Prostate gland (tissue), 2 donors: ENCODE measurements around a stretch of chr9.

DNA sequence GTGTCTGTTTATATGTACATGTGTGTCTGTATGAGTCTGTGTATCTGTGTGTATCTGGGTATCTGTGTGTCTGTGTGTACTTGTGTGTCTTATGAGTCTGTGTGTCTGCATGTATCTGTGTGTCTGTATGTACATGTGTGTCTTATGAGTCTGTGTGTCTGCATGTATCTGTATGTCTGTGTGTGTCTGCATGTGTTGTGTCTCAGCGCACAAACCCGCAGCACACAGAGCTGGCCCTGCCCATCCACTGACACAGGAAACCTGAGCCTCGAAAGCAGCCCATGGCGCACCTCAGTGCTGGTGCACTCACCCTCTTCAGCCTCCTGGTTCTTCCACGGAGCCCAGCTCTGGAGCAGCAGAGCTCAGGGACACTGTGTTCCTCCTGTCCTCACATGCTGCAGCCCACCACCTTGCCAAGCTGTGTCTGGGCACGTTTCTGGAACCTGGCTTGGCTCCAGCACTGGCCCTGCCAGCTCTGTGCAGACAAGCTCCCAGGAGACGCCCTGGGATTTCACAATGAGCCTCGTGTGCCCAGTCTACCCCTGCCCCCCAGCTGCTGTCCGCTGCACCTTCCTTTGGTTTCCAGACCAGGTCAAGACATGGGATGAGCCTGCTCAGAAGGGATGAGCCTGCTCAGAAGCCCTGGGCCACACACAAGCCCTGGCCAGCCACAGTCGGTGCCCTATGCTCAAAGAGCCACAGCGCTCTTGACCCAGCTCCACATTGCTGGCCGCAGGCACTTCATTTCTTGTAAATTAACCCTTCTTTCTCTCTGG is 119.5 kb downstream of the SYK start:
- PRO-cap = bidirectional peak, plus-strand start at position 585 of the sequence, minus-strand start at position 325 of the sequence
- RAMPAGE, long total RNA, 2 experiments = start-site peak on the minus strand in 1 of 2 experiments, centred at position 388 of the sequence, 9 reads per replicate

DNA sequence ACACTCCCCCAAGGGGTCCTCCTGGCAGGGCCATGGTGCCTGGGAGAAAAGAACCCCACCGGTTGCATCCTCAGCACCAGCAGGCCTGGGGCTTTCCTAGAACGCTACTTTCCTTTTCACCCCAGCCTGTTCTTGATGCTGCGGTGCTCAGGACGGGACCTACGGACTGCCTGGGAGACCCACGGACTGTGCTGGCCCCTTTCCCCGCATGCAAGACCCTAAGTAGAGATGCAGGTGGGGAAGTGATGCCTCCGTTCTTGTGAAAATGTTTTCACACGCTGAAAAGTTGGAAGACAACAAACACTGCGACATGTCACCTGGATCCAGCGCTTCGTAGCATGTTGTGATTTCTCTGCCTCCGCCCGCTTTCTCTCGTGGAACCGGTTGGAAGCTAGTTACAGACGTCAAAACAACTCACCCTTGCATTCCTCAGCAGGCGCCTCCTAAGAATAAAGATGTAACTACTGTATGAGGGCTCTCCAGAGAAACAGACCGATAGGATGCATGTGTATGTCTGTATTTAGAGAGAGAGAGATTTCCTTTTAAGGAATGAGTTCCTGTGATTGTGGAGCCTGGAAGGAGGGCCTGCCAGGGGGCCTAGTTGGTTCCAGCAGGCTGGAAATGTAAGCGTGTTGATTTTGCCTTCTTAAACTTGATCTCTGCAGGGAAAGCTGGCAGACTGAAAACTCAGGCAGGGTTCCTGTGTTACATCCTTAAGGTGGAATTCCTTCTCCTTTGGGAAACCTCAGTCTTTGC is 163.5 kb downstream of the SYK start:
- PRO-cap = no peak
- RAMPAGE, long total RNA, 2 experiments = no peak in any of the 2 experiments

DNA sequence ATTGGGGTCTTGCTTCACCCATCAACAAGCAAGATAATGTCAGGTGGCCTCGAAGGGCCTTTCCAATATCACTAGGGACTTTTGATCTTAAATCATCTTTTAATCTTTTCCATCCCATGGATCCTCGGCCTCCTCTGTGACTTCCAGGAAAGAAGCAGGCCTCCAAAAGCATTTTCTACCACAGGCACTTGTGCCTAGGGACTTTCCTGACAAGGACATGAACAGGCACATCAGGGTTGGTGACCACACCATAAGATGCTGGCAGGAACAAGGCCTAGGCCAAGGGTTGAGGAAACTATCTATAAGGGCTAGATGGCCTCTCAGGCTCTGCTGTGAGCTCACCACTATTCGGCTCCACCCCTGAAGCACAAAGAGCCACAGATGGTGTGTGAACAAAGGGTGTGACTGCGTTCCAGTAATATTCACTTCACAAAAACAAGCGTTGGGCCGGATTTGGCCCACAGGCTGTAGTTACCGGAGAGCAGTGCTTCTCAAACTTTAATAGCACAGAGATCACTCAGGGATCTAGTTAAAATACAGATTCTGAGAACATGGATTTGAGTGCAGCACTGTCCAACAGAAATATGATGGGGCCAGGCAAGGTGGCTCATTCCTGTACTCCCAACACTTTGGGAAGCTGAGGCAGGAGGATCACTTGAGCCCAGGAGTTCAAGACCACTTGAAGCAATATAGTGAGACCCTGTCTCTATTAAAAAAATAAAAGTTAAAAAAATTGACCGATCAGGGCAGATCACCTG is 204.8 kb downstream of the AUH start:
- PRO-cap = no peak
- RAMPAGE, long total RNA, 2 experiments = no peak in any of the 2 experiments

- PRO-cap = no peak
- RAMPAGE, long total RNA, 2 experiments = start-site peak on the minus strand in 1 of 2 experiments, at chr9:91230435-91230604 at its widest, 24 reads per replicate
Observed at GRCh38 chr9:91230196-91230910, 131.4 kb downstream of the AUH start.

DNA sequence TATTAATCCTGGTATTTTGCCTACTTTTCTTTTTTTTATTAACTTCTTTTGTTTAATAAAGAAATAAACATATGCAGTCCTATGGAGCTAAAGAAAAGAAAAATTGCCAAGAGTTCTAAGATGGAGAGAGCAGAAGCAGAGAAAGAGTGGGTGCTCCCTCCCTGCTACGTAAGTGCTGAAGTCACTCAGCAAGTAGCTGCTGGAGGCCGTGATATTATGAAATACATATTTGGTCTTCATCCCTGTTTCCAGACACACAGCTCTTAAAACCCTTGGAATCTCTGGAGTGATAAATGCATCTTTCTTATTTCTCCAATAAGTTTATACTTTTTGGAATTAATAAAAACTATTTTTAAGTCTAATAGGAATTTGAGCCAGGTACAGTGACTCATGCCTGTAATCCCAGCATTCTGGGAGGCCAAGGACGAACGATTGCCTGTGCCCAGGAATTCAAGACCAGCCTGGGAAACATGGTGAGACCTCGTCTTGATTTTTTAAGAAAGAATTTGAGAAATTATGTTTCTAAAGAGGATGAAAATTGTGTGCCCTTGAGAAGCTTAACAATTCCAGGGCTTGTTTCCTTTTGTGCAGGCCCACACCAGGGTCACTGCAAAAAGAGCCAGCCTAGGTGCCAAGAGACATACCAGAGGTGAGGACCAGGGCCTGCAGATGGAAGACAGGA is 60.5 kb downstream of the AUH start:
- PRO-cap = bidirectional peak, plus-strand start at position 228 of the sequence, minus-strand start at position 174 of the sequence
- RAMPAGE, long total RNA, 2 experiments = no peak in any of the 2 experiments

GRCh38 chr9:91418311-91418646 is 5.4 kb downstream of the NFIL3 start:
- PRO-cap = no peak
- RAMPAGE, long total RNA, 2 experiments = no peak in any of the 2 experiments

- PRO-cap = bidirectional peak, plus-strand start at chr9:91421633, minus-strand start at chr9:91421635
- RAMPAGE, long total RNA, 2 experiments = no peak in any of the 2 experiments
Observed at GRCh38 chr9:91421231-91421880, 2.3 kb downstream of the NFIL3 start.

DNA sequence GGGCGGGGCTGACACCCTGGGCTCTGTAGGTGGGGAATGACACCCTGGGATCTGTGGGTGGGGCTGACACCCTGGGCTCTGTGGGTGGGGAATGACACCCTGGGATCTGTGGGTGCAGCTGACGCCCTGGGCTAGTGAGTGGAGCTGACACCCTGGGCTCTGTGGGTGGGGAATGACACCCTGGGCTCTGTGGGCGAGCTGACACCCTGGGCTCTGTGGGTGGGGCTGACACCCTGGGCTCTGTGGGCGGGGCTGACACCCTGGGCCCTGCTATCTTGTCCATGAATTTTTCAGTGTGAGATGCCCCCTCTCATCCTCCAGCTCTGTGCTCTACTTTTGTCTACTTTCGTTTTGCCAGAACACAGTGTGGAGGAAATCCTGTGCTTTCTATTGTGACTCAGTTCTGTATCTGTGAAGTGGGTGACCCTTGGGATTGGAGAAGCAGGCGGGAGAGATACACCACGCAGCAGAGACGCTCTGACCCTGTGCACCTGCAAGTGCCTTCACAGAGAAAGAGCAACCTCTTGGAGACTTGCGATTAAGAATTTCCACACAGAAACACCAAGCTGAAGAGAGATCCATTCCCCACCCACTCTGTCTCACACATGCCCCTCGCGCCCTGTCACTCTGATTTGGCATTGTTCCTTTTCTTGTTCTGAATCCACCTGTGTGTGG is 151.4 kb downstream of the ROR2 start:
- PRO-cap = no peak
- RAMPAGE, long total RNA, 2 experiments = no peak in any of the 2 experiments

- PRO-cap = no peak
- RAMPAGE, long total RNA, 2 experiments = no peak in any of the 2 experiments
Observed at GRCh38 chr9:91817575-91817775, 132.6 kb downstream of the ROR2 start.

DNA sequence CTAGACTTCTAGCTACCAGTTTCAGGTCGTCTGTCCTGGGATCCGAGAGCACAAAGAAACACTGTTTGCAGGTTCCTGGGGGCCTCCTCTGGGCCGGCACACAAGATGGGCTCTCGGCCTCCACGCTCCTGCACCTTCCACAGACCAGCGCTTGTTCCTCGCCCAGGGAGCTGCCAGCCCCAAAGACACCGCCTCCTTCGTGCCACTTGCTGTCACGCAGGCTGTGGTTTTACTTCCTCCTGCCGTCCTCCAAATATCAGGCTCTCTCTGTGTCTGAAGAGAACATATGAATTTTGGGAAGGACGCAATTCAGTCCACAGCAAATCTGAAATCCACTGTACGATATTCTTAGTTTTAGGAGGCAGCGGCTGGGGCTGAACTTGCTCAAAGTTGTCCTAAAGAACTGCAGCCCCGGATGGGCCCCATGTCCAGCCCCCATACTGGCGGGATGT is 105.8 kb downstream of the ROR2 start:
- PRO-cap = no peak
- RAMPAGE, long total RNA, 2 experiments = no peak in any of the 2 experiments

- PRO-cap = no peak
- RAMPAGE, long total RNA, 2 experiments = start-site peak on the minus strand in 1 of 2 experiments, at chr9:91847264-91847453 at its widest, 5 reads per replicate
Observed at GRCh38 chr9:91847298-91847501, 102.8 kb downstream of the ROR2 start.

DNA sequence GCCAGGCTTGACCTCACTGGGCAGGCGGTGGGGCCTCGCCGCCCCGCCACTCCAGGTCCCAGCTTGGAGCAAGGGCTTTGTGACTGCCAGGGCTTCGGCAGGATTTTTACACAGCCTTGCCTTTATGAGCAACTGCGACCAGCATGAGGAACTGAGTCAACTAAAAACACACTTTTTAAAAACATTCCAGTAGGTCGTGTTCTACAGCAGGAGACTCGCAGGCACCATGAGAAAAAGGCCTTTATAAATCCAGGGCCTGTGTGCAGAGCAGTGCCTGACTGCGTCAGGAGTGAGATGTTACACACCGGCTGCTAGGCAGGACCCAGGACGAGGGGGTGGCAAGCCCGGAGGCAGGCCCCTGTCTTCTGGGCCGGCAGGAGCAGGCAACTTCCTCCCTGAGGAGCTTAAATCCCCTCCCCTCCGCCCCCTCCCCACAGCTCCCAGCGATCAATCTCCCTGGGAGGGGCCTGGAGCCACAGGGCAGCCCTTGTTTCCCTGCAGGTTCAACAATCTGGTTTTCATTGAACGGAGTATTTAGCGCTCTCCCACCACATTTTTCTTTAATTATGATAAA is 92.6 kb downstream of the ROR2 start:
- PRO-cap = no peak
- RAMPAGE, long total RNA, 2 experiments = no peak in any of the 2 experiments

GRCh38 chr9:91899863-91900941 is 49.8 kb downstream of the ROR2 start:
- PRO-cap = bidirectional peak, plus-strand start at chr9:91900604, minus-strand start at chr9:91900354
- RAMPAGE, long total RNA, 2 experiments = no peak in any of the 2 experiments

DNA sequence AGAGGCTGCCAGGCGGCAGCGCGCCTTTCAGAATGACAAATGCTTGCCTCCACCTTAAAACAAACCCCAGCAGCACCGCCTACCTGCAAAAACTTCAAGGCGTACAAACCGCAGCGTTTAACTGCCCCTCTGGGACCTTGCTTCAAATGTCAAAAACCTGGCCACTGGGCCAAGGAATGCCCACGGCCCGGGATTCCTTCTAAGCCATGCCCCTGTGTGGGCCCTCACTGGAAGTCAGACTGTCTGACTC is 41.5 kb downstream of the SPTLC1 start:
- PRO-cap = no peak
- RAMPAGE, long total RNA, 2 experiments = no peak in any of the 2 experiments

GRCh38 chr9:92079803-92080398 is 35.3 kb downstream of the SPTLC1 start:
- PRO-cap = no peak
- RAMPAGE, long total RNA, 2 experiments = no peak in any of the 2 experiments

- PRO-cap = no peak
- RAMPAGE, long total RNA, 2 experiments = start-site peak on the minus strand in 1 of 2 experiments, at chr9:92292567-92292595 at its widest, 29 reads per replicate
Observed at GRCh38 chr9:92292299-92292892, 1.1 kb downstream of the IARS1 start.

DNA sequence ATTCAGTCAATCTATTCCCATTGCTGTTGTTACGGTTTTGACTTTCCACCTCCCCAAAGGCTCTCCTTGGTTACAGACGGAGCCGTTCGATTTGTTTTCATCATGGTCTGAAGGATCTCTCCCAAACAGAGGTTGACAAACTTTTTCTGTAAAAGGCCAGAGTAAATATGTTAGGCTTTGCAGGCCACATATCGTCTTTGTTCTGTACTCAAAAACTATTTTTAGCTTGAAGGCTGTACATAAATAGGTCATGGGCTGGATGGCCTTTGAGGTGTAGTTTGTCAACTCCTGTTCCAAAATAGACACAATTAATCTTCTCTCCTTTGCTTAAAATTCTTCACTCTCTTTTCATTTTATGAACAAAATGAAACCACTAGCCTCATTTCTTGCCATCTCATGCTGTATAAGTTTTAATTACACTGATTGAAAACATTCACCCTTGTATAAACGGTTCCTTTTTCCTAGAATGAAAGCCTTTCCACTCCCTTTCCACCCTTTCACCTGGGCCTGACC is 11.9 kb downstream of the NOL8 start:
- PRO-cap = no peak
- RAMPAGE, long total RNA, 2 experiments = no peak in any of the 2 experiments

DNA sequence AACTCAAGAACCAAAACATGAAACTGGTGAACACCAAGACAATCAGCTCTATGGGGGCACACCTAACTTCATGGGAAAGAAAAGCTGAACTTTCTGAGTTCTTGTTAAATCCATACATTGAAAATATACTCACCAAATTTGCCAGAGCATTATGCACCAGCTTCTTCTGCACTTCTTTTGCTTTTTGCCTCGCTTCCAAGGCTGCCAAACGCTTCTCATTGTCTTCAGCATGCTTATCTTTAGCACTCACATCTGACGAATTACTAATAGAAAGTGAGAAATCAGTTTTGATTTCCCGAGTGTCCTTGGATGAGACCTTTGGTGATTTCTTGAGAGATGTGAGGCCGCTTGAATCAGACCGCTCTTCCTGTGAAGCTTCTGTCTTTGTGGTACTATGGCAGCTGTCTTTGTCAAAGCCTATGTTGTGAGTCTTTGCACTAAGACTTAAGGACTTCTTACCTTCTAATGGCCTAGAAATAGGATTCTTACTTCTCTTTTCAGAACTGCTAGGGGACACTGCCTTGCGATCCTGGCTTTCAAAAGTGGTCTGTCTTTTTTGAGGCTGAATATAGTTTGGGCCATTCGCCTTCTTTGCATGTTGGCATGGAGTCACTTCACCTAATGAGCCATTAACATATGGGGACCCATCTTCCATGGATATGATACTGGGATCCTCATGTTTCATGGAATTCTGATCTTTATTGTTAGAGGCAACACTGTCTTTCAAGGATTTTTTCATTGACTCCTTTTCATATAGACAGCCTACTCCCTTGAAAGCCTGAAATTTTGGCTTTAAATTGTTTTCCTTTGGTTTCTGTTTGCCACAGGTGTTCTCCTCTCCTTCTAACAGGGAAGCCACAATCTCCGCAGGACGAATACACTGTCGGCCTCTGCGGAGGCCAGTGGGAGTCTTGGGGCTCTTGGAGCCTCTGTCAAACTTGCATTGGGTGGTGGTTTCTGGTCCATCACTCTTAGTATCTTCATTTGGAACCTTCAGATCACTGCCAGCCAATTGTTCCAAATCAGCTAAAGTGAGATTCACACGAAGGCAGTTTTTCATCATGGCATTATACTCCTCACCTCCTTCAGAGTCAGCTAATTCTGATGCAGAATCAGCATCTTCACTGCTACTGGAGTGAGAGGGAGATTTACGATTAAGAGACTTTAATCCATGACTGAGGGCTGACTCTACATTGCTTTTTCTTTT is 10.6 kb downstream of the NOL8 start:
- PRO-cap = no peak
- RAMPAGE, long total RNA, 2 experiments = no peak in any of the 2 experiments

- PRO-cap = no peak
- RAMPAGE, long total RNA, 2 experiments = no peak in any of the 2 experiments
Observed at GRCh38 chr9:92446368-92447017, 22.2 kb upstream of the OMD start.

- PRO-cap = no peak
- RAMPAGE, long total RNA, 2 experiments = no peak in any of the 2 experiments
Observed at GRCh38 chr9:92506041-92506912, 29.5 kb downstream of the ECM2 start.